Astrocyte (in vitro differentiated cells and primary cell): ENCODE data around the gene ADAM10.

DNA sequence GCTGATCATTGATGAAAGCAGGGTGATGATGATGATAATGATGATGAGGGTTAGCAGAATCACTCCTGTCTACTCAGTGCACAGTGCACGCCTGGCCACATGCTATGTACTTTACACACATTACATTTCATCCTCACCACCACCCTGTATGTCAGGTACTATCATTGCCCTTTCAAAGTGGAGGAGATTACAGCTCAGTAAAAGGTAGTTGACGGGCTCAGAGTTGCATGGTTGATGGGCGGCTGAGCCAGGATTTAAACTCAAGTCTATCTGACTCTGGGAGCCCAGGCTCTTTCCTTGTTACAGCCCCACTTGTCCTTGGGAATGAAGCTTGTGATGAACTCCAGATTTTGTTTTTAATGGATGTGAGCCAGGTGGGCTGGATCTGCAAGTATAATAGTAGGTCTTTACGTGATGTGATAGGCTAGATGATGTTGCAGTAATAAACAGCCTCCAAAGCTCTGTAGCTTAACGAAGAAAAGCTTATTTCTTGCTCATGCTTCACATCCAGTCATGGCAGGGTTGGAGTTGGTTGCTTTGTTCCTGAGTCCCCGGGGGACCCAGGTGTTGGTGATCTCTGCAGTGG is 87.5 kb upstream of the MYZAP start:
- PRO-cap: no peak
- RRBS, 2 experiments: no CpG with 5 or more reads among the region's 6 CpGs

GRCh38 chr15:57505184-57505832 is 86.4 kb upstream of the MYZAP start:
- PRO-cap: no peak
- RRBS, 2 experiments: no CpG with 5 or more reads among the region's 10 CpGs

DNA sequence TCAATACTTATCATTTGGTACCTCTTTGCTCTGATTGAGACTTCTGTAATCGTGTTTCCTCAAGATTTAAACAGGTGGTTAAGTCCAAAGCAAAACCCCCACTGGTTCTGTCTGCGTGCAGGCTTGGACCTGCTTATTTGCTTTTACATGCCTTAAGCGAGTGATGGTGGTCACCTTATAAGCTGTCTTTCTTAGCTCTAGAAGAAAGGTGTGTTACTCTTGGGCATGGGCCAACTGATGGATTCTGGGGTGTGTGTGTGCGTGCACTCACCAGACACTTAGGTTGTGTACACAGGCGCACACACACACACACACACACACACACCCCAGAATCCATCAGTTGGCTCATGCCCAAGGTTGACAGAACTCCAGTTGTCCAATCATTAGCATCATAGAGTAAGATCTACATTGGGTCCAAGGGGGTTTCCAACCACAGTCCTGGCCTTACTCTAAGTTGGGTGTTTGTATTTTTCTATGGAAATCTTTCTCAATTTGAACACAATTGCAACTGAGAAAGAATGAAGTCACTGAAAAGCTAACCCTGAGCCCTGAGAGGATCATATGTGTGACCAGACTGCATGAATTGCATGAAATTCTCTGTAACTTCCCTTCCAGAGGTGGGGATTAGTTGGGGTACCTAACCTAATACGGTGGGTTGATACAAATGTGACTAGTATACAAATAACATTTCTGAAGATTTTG is 1.3 kb downstream of the MYZAP start:
- PRO-cap: no peak
- RRBS, 2 experiments: no CpG with 5 or more reads among the region's 6 CpGs

- PRO-cap: no peak
- RRBS, 2 experiments: no CpG with 5 or more reads among the region's 5 CpGs
These were observed 3.1 kb downstream of the MYZAP start for GRCh38 chr15:57594635-57595378.

DNA sequence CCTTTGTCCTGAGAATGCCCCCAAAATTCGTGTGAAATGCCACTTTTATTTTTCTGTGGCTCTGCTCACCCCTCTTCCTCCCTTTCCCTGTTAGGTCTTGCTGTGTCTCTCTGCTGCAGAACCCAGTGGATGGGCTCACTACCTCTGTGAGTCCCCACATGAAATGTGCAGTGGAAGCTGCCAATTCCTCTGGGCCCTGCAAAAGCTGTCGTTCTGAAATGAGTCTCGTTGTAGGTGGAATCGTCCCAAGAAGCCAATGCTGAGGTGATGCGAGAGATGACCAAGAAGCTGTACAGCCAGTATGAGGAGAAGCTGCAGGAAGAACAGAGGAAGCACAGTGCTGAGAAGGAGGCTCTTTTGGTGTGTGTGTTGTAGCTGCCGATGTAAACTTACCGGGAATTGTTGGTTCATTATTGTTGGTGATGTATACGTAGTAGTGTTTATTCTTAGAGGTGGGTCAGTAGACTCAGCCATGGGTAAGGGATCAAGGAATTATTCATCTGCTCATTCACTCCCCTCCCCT is 40.6 kb downstream of the MYZAP start:
- PRO-cap: no peak
- RRBS, 2 experiments: no CpG with 5 or more reads among the region's 8 CpGs

- PRO-cap: no peak
- RRBS, 2 experiments: no CpG with 5 or more reads among the region's 5 CpGs
These were observed 142.8 kb downstream of the ALDH1A2 start for GRCh38 chr15:57922744-57923131.

GRCh38 chr15:57923345-57923740 is 142.2 kb downstream of the ALDH1A2 start:
- PRO-cap: no peak
- RRBS, 2 experiments: no CpG with 5 or more reads among the region's 2 CpGs

GRCh38 chr15:58055738-58056187 is 9.7 kb downstream of the ALDH1A2 start:
- PRO-cap: no peak
- RRBS, 2 experiments: no CpG with 5 or more reads among the region's 4 CpGs

- PRO-cap: no peak
- RRBS, 2 experiments: 3 to 5% methylated on average over 20 of the region's 49 CpGs
These were observed 752 bp downstream of the ALDH1A2 start for GRCh38 chr15:58064530-58065388.

DNA sequence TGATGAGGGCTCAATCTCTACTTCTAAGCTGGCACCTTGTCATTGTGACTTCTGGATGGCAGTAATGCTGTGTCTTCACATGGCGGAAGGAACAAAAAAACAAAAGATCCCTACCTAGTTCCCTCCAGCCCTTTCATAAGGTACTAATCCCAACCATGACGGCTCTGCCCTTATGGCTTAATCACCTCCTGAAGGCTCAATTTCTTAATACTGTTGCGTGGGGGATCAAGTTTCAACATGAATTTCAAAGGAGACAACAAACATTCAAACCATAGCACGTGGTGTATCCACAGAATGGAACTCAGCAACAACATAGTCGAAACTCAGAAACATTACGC is 120.7 kb downstream of the AQP9 start:
- PRO-cap: no peak
- RRBS, 2 experiments: no CpG with 5 or more reads among the region's 6 CpGs

DNA sequence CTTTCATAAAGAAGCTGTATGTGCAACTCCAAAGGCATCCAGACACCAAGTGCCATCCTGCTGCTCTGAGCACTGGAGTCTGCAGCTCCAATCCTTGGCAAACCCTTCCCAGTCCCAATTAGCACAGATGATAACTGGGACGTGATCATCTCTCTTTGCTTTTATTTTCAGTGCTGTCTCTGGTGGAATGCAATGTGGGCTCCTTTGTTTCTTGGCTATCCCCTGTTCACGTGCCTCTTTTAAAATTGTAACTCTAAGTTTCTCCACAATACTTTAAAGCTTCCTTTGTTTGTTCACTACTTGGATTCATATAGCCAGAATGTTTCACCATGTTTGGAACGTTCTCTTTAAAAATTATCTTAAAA is 141.0 kb downstream of the AQP9 start:
- PRO-cap: no peak
- RRBS, 2 experiments: no CpG with 5 or more reads among the region's 3 CpGs

GRCh38 chr15:58392010-58392522 is 39.7 kb upstream of the LIPC start:
- PRO-cap: no peak
- RRBS, 2 experiments: no CpG with 5 or more reads among the region's 4 CpGs

- PRO-cap: no peak
- RRBS, 2 experiments: no CpG with 5 or more reads among the region's 3 CpGs
These were observed 9.9 kb downstream of the LIPC start for GRCh38 chr15:58441747-58442037.

DNA sequence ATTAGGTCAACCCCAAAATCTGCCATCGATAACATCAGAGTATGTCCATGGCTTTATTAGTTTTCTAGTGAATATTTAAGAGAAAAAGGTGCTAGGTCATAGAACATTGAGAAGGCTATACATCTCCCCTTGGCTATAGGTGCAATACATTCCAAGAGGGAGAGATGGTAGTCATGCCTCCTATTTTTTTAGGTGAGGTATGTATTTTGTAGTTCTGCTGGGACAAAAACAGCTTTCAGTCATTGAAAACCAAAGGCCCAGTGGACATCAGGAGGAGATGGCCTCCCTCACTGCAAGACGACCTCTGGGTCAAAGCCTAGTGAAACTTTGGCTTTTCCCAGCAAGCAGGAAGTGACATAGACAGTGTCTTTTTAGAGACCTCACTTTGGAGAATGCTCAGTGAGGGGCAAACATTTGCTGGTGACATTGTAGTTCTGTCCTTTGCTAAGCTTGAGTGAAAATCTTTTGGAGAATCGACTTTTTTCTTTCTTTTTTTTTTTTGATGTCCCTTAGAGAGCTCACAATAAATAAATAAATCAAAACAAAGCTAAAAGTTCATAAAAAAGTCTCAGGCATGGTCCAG is 27.2 kb downstream of the LIPC start:
- PRO-cap: no peak
- RRBS, 2 experiments: no CpG with 5 or more reads among the region's 3 CpGs

GRCh38 chr15:58467082-58467656 is 35.4 kb downstream of the LIPC start:
- PRO-cap: no peak
- RRBS, 2 experiments: no CpG with 5 or more reads among the region's 15 CpGs

DNA sequence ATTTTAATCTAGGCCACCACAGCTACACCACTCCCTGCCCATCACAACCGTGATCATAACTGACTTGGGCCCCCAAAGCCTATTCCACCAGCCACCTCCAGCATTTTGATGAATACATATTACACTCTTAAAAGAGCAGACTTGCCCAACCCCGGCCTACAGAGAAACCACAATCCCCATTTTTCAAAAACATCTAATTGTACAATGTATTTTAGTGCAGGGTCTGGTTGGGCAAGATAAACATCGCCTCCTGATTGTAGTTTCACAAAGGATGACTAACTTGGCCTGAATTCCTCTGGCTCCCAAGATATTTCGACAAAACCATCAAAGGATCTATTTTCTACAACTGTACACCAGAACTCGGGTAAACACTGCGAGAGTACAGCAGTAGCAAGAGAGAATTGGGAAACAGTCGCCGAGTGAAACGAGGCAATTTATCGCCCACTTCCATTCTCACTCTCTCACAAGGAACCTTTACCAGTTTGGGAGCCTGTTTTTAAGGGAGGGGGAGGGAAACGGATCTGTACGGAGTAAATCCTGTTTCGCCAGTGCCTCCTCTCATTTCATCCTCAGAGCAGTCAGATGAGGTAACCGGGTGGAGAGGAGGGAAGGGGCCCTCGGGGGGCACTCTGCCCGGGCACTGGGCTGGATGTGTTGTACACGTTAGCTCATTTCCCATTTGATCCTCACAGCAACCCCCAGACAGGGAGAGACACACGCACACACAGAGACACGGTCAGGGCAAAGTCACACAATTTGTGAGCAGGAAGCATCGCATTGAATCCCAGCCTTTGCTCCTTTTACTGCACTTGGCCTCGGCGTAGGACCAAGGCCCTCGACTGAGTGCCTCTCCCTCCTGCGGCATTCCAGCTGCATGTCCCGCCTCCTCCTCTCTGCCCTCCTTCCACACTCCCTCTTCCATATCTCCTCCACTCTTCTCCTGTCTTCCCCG is 120.1 kb downstream of the LIPC start:
- PRO-cap: no peak
- RRBS, 2 experiments: 24% methylated on average over 3 of the region's 26 CpGs; no CpG with 5 or more reads in 1 of the 2 experiments

DNA sequence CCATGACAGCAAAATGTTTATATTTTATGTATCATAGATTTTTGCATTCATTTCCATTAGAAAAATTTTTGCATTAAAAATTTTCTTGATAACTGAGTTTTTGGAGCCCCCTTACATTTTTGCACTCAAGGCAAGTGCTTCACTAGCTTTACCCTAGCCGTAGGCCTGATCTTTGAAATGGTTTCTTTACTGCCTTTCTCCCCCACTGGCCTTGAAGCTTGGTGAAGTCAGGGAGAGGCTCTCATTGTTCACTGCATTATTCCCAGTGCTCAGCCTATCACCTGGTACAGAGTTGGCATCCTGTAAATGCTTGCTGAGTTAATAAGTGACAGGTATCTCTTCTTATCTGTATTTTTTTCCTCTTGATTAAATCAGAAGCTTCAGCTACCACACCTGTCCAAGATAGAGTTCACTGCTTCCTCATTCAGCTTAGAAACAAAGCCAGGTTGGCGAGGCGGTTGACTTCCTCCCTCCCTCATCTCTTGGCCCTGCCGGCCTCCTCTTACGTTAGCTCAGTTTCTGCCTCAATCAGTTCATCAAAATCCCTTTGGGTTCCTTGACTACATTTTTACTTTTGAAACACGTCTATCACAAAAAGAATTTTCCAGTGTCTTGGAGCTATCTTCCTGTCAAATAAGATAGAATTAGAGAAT is 142.8 kb downstream of the LIPC start:
- PRO-cap: no peak
- RRBS, 2 experiments: no CpG with 5 or more reads among the region's 6 CpGs

GRCh38 chr15:58749539-58750190 is at the start of gene ADAM10:
ADAM10 (minus strand) TSS chr15:58749707.
- PRO-cap: no peak
- RRBS, 2 experiments: under 1 to 5% methylated on average over 10 of the region's 59 CpGs

DNA sequence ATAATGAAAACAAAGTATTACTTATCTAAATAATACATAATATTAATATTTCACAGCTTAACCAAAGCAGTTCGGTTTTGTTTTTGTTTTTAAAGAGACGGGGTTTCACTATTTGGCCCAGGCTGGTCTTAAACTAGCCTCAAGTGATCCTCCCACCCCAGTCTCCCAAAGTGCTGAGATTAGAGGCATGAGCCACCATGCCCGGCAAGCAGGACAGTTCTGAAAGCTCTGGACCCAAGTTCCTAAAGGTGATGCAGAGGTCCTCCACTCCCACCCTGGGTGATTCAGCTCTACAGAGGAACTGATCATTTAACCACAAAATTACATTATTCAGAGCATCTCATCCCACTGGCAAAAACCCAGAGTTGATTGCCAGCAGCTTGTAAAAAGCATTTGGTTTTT is 60.3 kb downstream of the SLTM start:
- PRO-cap: no peak
- RRBS, 2 experiments: no CpG with 5 or more reads among the region's 3 CpGs

GRCh38 chr15:58932098-58932626 is 1.3 kb downstream of the SLTM start:
- PRO-cap: no peak
- RRBS, 2 experiments: no CpG with 5 or more reads among the region's 7 CpGs